Measurements from ENCODE around the gene RASGRP1.

- RRBS = 17% methylated on average over 12 of the region's 79 CpGs
These were observed at the start of gene RASGRP1 for GRCh38 chr15:38564569-38565218. Gene RASGRP1 (minus strand): TSS chr15:38564814.

GRCh38 chr15:38696145-38696862, 131.7 kb upstream of the RASGRP1 start:
- RRBS = 94% methylated on average over 2 of the region's 7 CpGs

GRCh38 chr15:38828448-38828845, 263.8 kb upstream of the RASGRP1 start:
- RRBS = no CpG with 5 or more reads among the region's 3 CpGs

DNA sequence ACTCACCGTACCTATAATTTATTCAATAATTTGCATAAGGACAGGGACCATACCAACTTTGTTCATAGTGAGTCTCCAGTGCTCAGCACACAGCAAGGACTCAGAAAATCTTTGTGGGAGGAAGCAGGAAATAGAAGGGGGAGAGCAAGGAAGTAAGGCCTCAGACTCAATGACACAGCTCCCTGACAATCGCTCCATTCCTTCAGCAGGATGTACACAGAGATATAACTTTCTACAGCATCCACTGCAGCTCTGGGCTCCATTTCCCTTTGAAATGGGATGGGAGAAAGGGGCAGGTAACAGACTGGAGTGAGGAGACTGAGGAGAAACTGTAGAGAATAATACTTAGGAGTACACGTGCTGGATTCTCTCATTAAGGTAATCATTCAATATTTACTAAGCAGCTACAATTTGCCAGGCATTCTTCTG, 330.4 kb upstream of the THBS1 start:
- RRBS = no CpG with 5 or more reads among the region's 3 CpGs

- RRBS = no CpG with 5 or more reads among the region's 6 CpGs
These were observed 254.1 kb upstream of the THBS1 start for GRCh38 chr15:39326735-39327299.

DNA sequence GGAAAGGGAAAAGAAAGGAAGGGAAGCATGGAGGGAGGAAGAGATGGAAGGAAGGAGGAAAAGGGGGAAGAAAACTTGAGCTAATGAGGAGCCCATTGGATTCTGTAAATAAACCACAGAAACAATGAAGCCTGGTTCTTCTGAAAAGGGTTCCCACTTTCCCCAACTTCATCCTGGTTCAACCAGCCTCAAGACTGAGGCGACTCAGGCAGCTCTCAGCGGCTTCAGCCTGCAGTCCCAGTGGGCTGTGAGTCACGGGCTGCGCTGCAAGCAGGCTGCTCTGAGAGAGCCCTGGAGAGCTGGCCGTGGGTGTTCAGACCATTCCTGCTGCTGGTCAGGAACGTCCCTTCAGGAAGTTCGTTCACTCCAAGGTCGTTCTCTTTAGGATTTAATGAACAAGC, 69.6 kb upstream of the THBS1 start:
- RRBS = no CpG with 5 or more reads among the region's 8 CpGs

- RRBS = no CpG with 5 or more reads among the region's 1 CpG
These were observed 1.9 kb downstream of the THBS1 start for GRCh38 chr15:39582865-39583028.

GRCh38 chr15:39585146-39586199, 4.6 kb downstream of the THBS1 start:
- RRBS = no CpG with 5 or more reads among the region's 11 CpGs

DNA sequence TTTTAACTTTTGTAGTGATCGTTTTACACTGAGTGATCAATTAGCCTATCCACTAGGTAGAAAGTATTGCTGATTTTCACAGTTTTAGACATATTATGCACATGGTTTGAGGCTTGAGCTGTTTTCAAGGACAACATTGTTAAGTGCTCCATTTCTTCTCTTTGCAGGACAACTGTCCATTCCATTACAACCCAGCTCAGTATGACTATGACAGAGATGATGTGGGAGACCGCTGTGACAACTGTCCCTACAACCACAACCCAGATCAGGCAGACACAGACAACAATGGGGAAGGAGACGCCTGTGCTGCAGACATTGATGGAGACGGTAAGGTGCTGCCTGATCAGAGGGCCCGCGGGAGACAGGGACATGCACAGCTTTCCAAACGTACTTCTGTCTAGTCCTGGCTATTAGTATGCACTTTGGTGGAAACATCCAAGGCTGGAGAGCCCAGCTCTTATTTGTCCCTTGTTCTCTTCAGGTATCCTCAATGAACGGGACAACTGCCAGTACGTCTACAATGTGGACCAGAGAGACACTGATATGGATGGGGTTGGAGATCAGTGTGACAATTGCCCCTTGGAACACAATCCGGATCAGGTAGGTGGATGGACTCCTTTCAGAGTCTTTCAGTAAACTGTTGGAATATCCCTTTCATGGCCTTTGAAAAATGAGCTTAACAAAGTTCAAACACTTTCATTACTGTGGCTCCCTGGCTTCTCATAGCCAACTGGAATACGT, 10.3 kb downstream of the THBS1 start:
- RRBS = no CpG with 5 or more reads among the region's 11 CpGs

DNA sequence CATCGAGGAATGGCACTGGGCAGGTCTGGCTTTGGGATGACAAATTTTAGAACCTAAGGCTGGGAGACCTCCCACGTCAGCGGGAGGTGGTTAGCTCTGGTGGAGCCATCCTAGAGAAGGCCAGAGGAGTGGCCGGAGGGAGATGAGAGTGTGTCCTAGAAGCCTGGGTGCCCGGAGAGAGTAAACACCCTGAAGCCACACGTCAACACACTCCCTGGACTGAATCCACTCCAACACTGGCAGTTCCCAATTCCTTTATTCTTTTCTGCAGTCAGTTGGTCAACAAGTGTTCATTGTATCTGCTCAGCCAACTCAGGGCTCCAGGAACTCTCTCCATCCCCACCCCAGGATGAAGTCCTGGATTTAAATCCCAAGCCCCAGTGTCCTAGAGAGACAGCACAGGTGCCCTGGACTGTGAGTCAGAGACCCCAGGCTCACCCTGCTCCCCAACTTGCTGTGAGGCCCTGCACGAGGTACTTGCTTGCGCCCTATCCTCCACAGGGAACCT, 5.5 kb upstream of the SRP14 start:
- RRBS = no CpG with 5 or more reads among the region's 8 CpGs

- RRBS = no CpG with 5 or more reads among the region's 5 CpGs
These were observed 12.6 kb upstream of the SRP14 start for GRCh38 chr15:40051557-40052084.

DNA sequence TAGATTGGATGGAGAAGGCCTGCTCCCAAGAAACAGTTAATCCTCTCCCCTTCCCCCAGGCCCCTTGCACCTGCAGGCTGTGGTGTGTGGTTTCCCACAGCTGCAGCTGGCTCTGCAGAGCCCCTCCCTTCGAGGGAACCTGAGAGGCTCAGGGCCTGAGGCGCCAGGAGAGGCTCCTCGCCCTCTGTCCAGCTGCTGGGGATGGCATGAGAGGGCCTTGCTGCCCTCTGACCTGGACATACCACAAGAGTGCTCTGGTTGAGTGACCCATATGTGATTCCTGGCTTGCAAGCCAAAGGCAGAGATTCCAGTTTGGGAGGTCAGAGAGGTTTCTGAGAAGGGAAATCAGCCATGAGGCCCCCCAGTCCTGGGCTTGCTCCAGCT, 15.8 kb upstream of the SRP14 start:
- RRBS = no CpG with 5 or more reads among the region's 3 CpGs

DNA sequence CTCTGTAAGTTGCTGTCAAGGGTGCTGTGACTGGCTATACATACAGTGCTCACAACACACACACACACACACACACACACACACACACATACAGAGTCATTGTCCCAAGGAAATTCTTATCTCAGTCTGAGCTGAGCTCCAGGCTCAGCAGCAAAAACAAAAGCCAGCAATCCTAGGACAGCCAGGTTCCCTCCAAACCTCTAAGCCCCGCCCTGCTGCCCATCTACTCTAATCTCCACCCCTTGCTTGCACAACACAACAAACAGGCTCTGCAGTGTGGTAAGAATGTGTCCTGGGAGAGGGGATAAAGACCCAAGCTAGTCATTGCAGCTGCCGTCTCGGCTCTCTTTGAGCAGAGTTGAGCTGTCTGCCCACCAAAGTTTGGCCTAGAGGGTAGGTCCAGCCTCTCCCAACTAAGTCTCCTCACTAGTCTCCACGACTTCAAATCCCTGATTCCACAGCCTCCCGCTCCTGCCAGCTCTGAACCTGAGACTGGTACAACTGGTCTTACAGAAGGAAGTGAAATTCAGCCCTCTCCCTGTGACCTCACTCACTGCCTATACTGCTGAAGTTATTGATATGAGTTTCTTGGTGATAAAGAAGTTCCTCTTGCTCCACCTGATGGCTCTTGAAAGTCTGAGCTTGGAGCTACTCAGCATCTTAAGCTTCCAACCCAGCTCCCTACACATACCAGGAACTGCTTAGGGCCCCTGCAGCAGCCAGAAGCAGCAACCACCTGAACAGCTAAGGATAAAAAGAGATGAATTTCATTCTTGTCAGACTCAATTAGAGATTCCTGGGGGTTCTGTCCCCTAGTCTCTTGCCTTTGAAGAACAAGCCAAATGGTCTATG, 2.0 kb downstream of the BMF start:
- RRBS = no CpG with 5 or more reads among the region's 5 CpGs

- RRBS = 97% methylated on average over 2 of the region's 19 CpGs
These were observed 17.0 kb downstream of the CHST14 start for GRCh38 chr15:40487834-40488229.

GRCh38 chr15:40590559-40591089, 3.4 kb upstream of the KNL1 start:
- RRBS = no CpG with 5 or more reads among the region's 16 CpGs

- RRBS = no CpG with 5 or more reads among the region's 13 CpGs
These were observed 1.1 kb upstream of the RAD51 start for GRCh38 chr15:40693888-40694256.

GRCh38 chr15:40695299-40695931, 441 bp downstream of the RAD51 start:
- RRBS = 2% methylated on average over 6 of the region's 46 CpGs

DNA sequence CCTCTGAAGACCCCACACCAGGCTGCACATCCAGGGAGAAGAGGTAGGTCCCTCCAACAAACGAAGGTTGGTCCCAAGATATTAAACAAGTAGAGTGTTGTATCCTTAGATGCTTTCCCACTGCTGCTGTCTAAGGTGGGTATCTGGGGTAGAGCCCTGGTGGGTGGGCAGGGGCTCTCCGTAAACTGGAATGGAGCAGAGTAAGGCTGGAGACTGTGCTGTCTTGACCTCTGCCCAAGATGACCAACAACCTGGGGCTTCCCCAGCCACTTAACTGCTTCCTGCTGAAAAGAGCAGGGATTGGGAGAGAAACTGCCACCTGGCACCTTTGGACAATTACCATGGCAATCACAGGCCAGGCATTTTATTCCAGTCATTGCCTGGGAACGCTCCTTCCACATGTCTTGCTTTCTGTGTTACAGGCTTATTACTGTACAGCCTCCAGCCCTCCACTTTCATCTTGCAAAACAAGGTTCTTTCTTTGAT, 3.0 kb downstream of the PPP1R14D start:
- RRBS = no CpG with 5 or more reads among the region's 3 CpGs

- RRBS = no CpG with 5 or more reads among the region's 11 CpGs
These were observed 13.1 kb downstream of the SPINT1 start for GRCh38 chr15:40856714-40857606.

- RRBS = no CpG with 5 or more reads among the region's 11 CpGs
These were observed 14.9 kb downstream of the RHOV start for GRCh38 chr15:40859057-40859603.

Data from HCT116 (cell line).